H7 (cell line): ENCODE results near the genes C3orf52 and NEPRO.

- RAMPAGE, long total RNA: no peak
These were observed 64.9 kb downstream of the PLCXD2 start for GRCh38 chr3:111739187-111740041.

GRCh38 chr3:111764426-111765166 lies 90.1 kb downstream of the PLCXD2 start:
- RAMPAGE, long total RNA: no peak

GRCh38 chr3:111803054-111803827 lies 55.8 kb upstream of the PHLDB2 start:
- RAMPAGE, long total RNA: no peak

DNA sequence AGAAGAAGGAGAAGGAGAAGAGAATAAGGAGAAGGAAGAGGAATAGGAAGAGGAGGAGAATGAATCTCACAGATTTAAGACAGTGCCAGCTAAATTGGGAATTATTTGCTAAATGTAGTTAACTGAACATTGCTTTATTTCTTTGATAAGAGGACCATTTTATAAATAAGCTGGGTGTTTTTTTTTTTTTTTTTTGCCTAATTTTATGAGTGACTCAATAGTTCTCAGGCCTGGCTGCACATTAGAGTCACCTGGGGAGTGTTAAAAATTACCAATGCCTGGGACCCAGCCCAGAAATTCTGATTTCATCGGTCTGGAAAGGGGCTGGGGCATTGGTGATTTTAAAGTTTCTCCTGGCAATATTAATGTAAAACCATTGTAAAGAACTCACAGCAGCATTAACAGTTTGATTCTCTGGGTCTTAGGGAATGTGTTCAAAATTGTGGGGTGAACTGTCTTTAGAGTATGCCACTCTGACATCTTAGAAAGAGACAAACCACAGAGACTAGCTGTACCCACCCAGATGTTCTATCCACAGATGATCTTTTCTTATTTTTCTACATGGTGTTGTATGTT lies 51.2 kb upstream of the PHLDB2 start:
- RAMPAGE, long total RNA: no peak

DNA sequence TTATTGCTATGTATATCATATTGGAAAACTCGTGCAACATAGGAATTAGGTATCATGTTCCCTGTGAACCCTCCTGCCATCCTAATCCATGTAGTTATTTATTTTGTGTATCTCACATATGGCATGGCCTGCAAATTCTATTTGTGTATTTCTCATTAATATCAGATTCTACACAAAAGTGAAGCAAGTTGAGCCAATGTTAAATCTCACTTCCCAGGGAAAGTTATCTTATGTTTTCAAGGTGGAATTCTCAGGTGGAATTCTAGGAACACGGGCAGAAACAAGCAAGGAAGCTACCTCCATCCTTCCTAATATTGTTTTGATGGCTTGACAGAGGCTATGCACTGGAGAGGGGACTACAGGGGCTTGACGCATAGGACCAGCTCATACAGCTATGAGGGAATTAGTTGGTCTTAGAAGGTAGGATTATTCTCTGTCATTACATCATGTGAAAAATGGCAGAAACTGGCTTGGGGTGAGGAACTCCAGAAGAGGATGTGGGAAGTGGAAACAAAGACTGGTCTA lies 56.6 kb upstream of the ABHD10 start:
- RAMPAGE, long total RNA: no peak

DNA sequence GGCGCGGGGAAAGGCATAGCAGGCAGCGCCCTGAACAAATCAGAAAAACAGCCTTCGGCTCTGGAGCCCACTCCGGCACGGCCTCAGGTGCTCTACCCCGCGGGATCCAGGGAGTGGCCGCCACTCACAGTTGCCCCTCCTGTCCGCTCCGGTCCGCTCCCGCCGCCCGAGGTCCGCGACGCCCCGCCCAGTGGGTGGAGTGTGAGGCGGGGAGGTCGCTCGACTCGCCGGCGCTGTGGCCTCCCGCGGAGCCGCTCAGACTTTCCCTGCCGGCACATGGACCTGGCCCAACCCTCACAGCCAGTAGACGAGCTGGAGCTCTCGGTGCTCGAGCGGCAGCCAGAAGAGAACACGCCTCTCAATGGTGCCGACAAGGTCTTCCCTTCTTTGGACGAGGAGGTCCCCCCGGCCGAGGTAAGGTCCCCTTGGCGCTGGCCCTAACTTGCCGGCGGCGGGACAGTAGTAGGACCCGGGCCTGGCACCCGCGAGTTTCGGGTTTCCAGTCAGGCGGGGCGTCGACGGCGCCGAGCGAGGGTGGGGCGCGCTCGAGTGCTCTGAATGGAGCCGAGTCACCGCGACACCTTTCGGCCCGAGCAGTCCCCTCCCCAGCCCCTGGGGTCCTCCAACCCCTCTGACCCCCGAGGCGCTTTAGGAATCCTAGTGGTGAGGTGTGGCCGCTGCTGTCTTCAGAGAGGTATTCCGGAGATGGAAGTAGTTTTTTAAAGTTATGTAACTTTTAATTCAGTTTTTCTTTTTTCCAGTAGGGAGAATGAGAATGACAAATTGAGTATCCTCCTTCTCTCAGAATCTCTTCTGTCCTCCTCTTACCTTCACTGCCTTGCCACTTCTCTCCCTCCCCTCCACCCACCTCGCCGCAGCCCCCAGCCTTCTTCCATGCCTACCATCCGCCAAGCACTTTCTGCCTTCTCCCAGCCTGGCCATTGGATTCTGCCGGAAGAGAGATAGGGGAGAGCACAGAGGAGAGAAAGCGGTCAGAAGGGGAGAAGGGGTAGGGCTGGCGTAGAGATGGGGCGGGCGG lies at the start of gene C3orf52:
TSS of gene C3orf52 (plus strand) at position 258 of the 1,039 bp plus-strand sequence.
- RAMPAGE, long total RNA: start-site peak on the plus strand centred at position 253 of the sequence, 53 bp wide, 26 reads

- RAMPAGE, long total RNA: no peak
These were observed 11.1 kb downstream of the C3orf52 start for GRCh38 chr3:112097176-112097845.

GRCh38 chr3:112134301-112135341 lies 1.6 kb upstream of the GCSAM start:
- RAMPAGE, long total RNA: no peak

DNA sequence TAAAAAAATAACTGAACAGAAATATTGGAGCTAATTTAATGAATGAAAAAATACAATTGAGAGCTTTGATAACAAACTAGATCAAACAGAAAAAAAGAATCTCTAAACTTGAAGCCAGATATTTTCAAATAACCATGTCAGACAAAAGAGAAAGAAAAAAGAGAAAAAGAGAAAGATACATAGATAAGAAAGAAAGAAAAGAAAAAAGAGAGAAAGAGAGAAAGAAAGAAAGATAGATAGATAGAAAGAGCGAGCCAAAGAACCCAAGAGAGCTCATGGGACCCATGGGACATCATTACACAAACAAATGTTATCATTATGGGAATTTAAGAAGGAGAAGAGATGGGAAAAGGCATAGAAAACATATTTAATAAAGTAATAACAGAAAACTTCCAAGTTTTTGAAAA lies 69.4 kb downstream of the SLC9C1 start:
- RAMPAGE, long total RNA: no peak

DNA sequence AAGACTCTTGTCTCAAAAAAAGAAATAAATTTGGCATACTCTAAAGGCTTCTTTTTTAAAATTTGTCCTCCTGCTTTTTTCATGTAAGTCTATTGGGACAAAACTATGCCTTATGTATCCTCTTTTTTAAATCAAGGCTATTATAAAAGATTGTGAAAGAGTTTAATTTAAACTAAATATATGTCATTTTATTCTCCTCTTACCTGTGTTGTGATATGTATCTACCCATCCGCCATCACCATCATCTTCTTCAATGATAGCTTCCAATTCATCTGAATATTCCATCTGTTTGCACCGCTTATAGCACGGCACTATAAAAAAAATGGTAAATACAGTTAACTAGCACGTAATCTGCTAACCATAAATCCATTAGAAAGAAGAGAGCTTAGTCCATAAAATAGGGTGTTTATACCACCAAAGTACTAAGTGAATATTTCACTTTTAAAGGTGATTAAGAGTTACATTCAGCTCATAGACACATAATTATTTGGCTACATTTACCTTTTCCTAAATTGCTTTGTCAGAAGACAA lies 13.4 kb downstream of the ATG3 start:
- RAMPAGE, long total RNA: no peak

DNA sequence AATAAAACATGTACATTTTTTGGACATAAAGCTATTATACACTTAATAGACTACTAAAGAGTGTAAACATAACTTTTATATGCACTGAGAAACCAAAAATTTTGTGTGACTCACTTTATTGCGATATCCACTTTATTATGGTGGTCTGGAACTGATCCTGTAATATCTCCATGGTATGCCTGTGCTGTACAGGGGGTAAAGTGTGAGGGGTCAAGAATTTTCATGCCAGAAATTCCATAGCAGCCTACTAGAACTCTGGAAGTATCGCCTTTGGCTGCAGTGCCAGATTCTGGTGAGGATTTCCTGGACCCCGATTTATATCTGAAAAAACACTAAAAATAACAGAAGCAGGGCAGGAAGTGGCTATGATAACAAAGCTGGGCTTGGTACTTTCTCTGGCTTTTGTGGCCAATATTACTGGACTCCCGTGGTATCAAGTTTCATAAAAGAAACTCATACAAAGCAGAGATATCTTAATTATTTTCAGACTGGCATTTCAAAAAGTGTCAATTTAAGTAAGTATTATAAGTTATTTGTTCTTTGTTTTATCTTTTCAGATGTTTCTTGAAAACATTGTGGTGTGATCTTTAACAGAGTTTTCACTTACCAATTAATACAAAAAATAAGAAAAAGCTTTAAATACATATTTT lies 36.4 kb downstream of the CCDC80 start:
- RAMPAGE, long total RNA: no peak

- RAMPAGE, long total RNA: no peak
These were observed 1.2 kb downstream of the CCDC80 start for GRCh38 chr3:112639574-112640270.

DNA sequence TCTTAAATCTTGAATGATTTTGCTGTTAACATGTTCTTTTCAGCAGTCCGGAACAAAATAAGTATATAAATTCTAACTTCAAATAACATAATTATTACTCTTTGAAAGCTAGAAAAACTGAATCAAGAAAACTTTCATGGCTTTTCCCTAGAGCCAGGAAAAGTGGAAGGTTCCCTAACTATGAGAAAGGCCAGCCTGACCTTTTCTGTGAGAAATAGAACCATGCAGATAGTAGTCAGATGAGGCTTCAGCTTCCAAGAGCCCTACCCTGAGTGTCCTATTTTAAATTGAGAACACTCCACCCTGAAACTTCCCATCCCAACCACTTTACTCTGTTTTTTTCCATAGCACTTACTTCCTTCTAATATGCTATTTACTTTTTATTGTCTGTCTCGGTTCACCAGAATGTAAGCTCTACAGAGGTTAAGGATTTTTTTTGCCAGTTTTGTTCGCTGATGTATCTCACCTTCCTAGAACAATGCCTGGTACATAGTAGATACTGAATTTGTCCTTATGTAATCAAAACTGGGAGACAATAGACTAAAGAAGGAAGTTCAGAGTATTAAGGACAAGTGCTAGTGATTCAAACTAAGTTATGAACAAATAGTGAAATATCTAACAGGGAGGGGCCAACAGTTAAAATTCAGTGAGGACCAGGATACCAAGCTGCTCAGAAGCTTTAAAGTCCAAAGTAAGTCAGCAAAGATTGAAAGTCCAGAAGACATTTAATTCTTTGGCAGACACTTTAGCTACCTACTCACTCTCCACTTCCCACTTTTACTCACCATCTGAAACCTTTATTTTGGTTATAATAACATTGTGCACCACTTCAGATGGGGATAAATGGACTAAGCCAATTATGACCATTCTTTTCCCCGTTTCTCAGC lies 66.7 kb downstream of the CD200R1L start:
- RAMPAGE, long total RNA: no peak

- RAMPAGE, long total RNA: no peak
These were observed 13.5 kb downstream of the NEPRO start for GRCh38 chr3:113005697-113006735.

DNA sequence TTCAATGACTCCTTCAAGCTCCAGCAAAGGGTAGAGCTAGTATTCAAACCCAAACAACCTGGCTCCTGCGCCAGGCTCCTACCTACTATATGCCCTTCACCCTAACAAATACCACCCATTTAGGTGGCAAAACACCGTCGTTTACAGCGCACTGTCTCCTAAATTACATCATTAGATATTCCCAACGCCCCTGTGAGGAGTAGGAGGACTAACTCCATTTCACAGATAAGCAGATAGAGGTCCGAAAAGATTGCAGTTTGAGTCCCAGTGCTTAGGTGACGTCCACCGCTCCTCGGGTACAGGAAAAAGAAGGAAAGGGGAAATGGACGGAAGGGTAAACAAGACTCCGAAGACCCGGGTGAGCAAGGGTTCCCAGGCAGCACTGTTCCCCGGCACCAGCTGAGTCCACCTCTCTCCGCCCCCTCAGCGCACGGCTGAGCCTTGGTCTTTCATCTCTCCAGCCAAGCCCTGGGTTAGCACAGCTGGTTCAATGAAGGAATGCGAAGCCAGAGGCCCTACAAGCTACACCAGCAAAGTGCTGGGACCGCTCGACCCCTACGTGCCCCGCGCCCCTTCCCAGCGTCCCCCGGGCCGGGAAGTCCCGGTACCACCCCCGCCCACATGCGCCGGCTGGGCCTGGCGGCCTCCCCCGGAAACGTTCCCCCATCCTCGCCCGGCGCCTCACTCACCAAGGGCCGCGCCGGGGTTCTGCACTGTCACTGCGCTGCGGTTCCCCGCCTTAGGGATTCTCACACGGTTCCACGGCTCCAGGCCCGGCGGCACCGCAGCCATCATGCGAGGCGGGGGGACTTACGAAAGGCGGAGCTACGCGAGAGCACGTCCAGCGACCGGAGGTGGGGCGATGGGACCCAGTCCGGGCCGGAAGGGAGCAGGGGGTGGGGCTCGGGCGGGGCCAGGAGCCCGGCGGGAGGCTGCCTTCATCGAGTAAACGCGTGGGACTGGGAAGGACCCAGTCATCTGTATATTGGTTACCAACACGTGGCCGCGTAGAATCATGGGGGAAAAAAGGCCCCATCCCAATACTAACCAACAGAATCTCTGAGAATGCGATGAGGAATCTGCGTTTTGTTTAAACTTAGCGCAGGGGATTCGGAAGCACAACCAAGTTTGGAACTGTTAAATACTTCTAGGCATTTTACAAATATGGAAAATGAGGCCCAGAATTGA lies at the start of gene NEPRO:
TSS of gene NEPRO (minus strand) at position 819 of the 1,188 bp plus-strand sequence.
- RAMPAGE, long total RNA: no peak

- RAMPAGE, long total RNA: no peak
These were observed 44.6 kb upstream of the BOC start for GRCh38 chr3:113166425-113167514.

- RAMPAGE, long total RNA: no peak
These were observed 36.8 kb downstream of the BOC start for GRCh38 chr3:113248121-113248554.

DNA sequence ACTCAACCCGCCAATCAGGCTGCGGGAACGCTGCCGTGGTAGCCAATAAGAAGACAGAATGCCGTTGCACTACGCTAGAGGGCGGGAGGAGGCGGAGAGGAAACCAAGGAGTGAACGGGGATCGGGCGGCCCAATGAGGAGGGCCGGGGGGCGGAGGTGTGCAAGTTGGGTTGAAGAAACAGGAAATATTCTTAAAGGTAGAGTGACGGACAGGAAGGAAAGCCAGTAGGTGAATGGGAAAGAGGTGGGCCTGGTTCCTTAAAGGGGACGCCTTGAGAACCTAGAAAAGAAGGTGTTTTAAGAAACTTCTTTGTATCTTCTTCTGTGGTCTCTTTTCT lies 264 bp upstream of the USF3 start:
- RAMPAGE, long total RNA: no peak

GRCh38 chr3:113948353-113948805 lies 566 bp downstream of the ZDHHC23 start:
- RAMPAGE, long total RNA: no peak

DNA sequence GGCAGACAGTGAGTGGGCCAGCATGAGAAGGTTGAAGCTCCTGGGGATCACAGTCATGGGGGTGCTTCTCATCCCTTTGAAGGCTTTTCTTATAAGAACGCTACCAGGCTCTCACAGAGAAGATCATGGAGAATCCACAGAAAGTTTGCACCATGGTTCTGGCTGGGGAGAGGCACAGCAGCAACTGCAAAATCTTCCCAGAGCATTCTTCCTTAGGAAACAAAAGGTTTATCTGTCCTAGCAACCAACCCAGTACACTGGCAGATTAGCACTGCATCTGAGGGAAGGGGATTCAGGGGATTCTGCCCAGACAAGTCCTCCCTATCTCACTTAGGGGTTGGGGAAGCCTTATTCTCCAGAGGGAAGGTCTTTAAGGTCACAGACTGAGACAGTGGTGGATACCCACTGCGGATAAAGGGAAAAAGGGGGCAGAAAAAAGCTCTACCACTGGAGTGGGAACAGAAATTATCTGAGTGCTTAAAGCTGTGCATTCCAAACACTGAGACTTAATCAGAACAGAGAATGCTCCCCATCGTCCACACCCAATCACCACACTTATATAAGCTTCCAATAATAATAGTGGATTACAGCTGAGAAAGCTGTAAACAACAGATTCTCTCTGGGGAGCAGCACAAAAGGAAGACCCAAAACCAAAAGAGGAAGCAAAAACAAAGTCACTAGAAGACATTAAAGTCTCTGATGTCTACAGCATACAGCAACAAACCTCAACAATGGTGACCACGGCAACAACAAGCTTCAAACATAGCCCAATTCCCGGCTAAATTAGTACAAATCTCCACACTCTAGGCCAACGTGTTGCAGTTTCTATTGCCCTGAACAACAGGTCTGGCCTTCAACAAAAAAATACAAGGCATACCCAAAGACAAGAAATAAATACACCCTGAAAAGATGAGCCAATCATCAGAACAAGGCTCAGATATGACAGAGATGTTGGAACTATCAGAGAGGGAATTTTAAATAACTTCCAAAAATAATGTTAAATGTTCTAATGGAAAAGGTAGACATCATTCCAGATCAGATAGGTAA lies 37.6 kb downstream of the ZDHHC23 start:
- RAMPAGE, long total RNA: no peak